ENCODE results near the genes EIF4EBP3, HARS2, ZMAT2 and PCDHA3.

GRCh38 chr5:139666550-139667618 lies 18.7 kb downstream of the CXXC5 start:
- RRBS, 2 experiments: no CpG with 5 or more reads among the region's 9 CpGs

GRCh38 chr5:139676688-139677522 lies 28.8 kb downstream of the CXXC5 start:
- RRBS, 2 experiments: no CpG with 5 or more reads among the region's 29 CpGs

- RRBS, 2 experiments: no CpG with 5 or more reads among the region's 7 CpGs
Observed at GRCh38 chr5:139683242-139683496, 35.0 kb downstream of the CXXC5 start.

DNA sequence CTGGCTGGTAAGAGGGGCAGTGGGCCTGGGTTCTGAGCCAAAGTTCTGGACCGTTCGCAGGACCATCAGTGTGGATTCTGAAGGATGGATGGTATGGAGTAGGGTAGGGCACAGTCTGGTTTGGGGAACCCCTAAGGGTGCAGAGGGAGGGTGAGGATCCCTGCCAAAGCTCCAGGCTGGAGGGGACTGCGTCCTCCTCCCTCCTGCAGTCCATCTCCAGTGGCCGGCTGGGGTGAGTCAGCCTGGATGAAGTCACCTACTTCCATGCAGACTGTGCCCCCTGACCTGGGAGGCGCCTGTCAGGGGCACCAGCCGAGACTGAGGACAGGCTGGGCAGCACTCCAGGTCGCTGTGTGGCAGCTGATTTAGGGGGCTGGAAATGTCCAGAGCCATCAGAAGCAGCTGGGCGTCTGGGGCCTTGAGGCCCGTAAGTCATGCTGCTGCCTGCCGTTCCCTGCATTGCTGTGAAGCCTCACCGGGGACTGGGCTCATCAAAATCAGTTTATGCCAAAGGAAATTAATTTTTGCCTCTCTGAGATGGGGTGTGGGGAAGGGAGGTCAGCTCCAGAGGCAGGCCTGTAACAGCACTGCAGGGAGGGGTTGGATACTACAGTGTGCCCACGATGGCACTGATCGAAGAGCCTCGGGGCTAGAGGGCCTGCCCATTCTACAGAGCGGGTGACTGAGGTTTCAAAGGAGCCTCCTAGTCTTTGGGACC lies 70.5 kb upstream of the PSD2 start:
- RRBS, 2 experiments: no CpG with 5 or more reads among the region's 15 CpGs

DNA sequence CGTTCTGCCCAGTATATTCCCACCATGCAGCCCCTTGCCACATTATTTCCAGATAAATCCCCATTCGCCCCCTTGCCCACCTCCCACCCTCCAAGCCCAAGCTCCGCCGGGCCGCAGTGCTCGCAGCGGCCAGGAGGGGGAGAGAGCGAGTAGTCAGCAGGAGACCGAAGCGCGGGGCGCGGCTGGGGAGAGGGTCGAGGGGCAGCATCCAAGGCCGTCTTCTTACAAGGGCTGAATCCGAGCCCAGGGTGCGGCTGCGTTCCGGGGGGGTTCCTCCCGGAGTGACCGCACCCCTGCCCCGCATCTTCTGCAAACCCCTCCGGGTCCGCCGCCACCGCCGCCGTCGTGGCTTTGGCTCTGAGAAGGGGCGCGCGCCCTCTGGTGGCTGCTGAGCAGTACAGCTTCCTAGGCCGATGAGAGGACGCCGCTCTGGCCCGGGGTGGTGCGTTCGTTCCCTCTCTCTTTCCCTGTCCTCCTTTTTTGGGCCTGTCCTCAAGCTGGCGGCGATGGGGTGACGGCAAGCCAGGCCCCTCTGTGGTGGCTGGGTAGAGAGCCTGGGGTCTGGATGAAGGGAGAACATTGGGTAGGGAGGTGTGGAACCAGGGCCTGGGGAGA lies 30.0 kb upstream of the PSD2 start:
- RRBS, 2 experiments: 6% methylated on average over 4 of the region's 41 CpGs; no CpG with 5 or more reads in 1 of the 2 experiments

DNA sequence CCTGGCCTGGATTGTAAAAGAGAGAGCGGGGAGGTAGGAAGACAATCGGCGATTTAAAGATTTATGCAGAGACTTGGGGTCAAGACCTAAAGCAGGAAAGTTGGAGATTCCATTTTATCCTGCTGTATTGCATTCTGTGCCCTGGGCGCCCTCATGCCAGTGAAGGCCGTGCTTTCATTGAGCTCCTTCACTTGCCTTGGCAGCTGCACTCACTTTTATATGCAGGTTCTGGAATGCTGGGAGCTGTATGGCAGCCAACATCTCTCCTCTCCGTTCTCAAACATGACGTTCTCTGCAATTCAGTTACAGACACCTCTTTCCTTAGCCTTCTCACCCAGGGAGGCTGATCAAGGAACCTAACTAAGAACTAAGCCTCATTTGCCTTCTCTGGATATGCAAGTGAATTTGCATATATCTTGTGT lies 29.4 kb upstream of the PURA start:
- RRBS, 2 experiments: no CpG with 5 or more reads among the region's 7 CpGs

- RRBS, 2 experiments: 0 to under 1% methylated on average over 6 to 16 of the region's 80 CpGs
Observed at GRCh38 chr5:140114257-140115476, 758 bp downstream of the PURA start.

DNA sequence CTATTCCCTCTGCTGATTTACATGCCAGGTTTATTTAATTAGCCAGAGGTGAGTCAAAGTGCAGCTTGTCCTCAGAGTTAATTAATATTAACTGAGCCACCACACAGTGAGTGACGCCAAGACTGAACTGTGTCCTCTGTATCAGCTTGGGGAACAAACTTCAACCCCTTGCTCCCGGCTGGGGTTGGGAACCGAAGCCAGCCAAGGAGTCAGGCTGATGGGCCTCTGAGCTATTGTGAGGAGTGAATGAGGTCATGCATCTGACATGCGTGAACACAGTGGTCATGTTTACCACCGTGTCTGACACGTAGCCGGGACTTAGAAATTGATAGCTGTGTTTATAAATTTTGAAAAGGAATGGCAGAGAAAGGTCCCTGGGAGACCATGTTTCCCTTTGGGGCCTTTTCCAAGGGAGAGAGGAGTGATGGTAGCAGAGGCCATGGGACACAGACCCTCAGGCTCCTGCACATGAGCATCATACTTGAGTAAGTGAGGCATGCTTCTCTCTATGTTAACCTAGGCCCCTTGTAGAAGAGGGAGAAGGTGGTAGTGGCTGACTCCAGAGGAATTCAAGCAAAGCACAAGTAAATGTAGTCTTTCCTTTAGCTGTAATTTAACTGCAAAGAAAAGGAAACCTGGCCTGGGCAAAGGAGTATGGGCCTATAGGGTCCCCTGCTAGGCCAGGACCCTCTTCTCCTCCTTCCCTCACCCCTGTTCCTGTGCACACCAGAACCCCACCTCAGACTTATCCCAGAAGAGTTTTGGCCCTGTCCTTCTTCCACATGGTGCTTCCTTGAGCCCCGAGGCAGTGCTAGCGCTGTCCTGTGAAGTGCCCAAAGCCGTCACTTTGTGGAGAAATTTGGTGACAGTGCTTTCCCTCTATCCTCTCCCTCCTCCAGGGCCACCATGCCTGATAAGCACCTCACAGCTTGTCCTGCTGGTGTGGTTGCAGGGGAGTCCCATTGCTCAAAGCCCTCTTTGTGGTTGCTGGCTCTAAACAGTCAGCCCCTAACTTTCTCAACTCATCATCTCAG lies 17.4 kb downstream of the IGIP start:
- RRBS, 2 experiments: no CpG with 5 or more reads among the region's 10 CpGs

DNA sequence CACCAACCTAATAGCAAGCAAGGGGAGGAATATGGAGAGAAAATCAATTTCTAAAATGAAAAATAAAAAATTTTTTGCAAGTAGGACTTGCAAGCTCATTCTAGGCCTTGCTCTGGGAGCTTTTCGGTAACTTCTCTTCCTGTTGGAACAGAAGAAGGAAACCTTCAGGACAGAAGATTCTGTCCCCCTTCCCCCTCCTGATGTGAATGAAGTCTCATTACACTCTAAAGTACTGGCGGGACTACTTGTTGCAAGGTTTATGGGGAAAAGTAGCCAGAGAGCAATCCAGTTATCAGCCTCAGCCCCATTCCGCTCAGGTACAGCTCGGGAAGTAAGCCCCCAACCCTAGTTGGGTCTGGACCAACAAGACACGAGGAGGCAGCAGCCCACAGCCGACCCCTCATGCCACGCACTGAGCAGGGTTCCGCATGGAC lies 559 bp upstream of the CYSTM1 start:
- RRBS, 2 experiments: no CpG with 5 or more reads among the region's 8 CpGs

GRCh38 chr5:140261711-140262222 lies 41.1 kb downstream of the PFDN1 start:
- RRBS, 2 experiments: no CpG with 5 or more reads among the region's 4 CpGs

DNA sequence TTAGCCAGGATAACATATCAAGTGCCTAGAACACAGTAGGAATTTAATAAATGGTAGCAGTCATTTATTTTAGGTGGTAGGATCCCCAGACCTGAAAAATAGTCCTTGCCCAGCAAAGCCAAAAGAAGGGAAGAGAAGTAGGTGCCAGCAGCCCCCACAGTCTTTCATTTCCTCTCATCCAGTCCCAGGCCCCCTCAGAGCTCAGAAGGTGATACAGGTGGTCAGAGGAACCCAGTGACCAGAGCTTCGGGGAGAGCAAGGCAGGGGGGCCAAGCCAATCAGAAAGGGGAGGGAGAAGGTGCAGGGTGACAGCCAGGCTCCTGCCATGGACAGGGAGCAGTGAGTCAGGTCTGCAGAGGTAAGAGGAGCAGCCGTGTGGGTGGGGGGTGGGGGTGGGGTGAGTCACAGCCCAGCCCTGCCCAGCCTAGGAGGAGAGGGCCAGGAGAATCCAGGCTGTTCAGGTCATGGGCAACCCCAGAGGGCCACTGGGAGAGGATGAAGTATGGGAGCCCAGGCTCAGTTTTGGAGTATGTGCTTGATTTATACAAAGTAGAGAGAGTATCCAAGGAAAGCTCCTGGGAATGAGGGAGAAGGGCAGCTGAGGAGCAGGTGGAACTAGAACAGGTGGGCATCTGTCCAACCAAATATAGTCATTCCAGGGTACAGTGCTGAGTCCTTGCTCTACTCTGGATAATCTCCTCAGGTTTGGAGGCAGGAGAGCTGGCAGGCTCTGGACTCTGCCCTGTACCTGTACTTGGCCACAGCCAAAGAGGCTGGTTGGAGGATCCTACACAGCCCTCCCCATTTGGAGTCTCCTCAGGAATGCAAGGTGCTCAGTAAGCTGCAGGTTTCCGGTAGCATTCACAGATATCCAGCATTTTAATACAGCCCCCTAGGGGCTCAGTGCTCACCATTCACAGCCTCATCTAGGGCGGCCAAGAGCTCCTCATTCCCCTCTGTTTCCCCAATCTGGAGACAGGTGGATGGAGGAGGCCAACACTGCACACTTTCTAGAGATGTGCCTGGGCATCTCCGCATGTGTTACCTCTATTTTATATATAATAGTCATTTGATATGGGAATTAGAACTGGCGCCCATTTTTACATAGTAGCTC lies 1.6 kb downstream of the HBEGF start:
- RRBS, 2 experiments: no CpG with 5 or more reads among the region's 6 CpGs

DNA sequence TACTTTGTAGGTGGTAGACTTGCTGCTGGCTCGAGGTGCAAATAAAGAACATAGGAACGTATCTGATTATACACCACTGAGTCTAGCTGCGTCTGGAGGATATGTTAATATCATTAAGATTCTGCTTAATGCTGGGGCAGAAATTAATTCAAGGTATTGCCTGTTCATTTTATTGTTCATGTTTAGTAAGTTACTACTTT lies 40.7 kb upstream of the EIF4EBP3 start:
- RRBS, 2 experiments: no CpG with 5 or more reads among the region's 3 CpGs

GRCh38 chr5:140547364-140547780 lies at the start of gene EIF4EBP3:
Gene EIF4EBP3 (plus strand): TSS chr5:140547662.
- RRBS, 2 experiments: 1% methylated on average over 6 of the region's 26 CpGs

- RRBS, 2 experiments: no CpG with 5 or more reads among the region's 2 CpGs
Observed at GRCh38 chr5:140555673-140556383, 1.4 kb downstream of the SRA1 start.

DNA sequence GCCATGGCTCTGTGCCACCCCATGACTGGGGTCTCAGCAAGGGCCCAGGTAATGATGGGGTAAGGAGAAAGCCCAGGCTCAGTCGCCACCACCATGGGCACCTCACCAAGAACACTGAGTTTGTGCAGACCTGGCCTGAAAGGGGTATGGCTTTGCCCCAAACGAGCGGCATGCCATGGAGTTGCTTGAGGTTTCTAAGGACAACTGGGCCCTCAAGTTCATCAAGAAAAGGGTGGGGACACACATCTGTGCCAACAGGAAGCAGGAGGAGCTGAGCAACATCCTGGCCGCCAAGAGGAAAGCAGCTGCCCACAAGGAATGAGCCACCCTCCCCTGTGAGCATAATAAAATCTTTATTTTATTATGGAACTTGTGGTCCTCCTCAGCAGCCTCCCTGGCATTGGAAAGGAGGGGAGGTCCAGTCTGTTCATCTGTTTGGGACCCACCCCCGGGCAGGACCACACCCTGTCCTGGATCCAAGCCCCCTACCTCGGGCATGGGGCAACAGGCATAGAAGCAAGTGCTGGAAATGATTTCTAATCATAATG lies 23.8 kb downstream of the CD14 start:
- RRBS, 2 experiments: no CpG with 5 or more reads among the region's 6 CpGs

- RRBS, 2 experiments: no CpG with 5 or more reads among the region's 8 CpGs
Observed at GRCh38 chr5:140642467-140643323, 3.4 kb downstream of the TMCO6 start.

GRCh38 chr5:140691222-140692042 lies at the start of gene HARS2:
Gene HARS2 (plus strand): TSS chr5:140691455.
- RRBS, 2 experiments: under 1 to 1% methylated on average over 17 to 23 of the region's 53 CpGs

GRCh38 chr5:140699784-140701121 lies at the start of gene ZMAT2:
Gene ZMAT2 (plus strand): TSS chr5:140700447.
- RRBS, 2 experiments: no CpG with 5 or more reads among the region's 52 CpGs

GRCh38 chr5:140703691-140704057 lies 3.4 kb downstream of the ZMAT2 start:
- RRBS, 2 experiments: no CpG with 5 or more reads among the region's 2 CpGs

- RRBS, 2 experiments: no CpG with 5 or more reads among the region's 43 CpGs
Observed at GRCh38 chr5:140800744-140801761, at the start of gene PCDHA3. Gene PCDHA3 (plus strand): TSS chr5:140801057.

Measured in NT2/D1 (cell line).